Frontal cortex (tissue), 2 donors: ENCODE results near the genes LHFPL5 and SRPK1.

DNA sequence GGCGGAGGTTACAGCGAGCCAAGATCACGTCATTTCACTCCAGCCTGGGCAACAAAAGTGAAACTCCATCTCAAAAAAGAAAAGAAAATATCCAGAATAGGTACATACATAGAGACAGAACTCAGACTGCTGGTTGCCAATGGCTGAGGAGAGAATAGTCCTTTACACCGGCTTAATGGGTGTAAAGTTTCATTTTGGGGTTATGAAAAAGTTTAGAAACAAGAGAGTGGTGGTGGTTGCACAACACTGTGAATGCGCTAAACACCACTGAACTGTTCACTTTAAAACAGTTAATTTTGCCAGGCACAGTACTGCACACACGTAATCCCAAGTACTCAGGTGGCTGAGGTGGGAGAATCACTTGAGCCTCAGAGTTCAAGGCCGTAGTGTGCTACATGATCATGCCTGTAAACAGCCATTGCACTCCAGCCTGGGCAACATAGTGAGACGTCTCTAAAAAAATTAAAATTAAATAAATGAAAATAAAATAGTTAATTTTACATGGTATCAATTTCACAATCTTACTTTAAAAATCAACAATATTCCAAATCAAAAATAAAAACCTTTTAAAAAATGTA is 7.6 kb downstream of the ILRUN start:
- RAMPAGE, long total RNA: no peak

GRCh38 chr6:34695194-34695598 is 1.4 kb downstream of the ILRUN start:
- RAMPAGE, long total RNA: no peak

GRCh38 chr6:34740311-34741039 is 16.8 kb upstream of the SNRPC start:
- RAMPAGE, long total RNA: no peak

DNA sequence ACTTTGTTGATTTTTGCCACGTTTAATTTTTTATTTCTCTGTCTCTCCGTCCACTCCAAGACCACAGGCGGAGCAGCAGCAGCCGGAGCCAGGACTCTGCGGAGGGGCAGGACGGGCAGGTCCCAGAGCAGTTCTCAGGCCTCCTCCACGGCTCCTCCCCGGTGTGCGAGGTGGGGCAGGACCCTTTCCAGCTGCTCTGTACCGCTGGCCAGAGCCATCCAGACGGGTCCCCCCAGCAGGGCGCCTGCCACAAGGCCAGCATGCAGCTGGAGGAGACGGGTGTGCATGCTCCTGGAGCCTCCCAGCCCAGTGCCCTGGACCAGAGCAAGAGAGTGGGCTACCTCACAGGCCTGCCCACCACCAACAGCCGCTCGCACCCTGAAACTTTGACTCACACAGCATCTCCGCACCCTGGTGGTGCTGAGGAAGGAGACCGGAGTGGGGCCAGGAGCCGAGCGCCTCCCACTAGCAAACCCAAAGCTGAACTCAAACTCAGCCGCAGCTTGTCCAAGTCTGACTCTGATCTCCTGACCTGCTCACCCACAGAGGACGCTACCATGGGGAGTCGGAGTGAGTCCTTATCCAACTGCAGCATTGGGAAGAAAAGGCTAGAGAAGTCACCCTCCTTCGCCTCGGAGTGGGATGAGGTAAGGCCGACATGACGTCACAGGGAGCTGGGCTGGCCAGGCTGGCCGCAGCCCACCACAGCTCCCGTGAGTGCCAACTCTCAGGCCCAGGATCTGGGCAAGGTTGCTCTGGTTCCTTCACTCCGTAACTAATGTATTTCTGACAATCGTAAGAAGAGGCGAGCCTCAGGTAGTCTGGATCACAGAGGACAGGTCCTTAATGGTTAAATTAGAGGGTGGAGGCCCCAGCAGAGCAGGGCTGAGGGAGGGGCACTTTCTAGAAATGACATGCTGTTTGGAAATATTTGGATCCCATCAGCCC is 123.5 kb downstream of the TCP11 start:
- RAMPAGE, long total RNA: no peak

GRCh38 chr6:35332240-35332398 is 10.2 kb upstream of the PPARD start:
- RAMPAGE, long total RNA: no peak

- RAMPAGE, long total RNA: no peak
Measured at GRCh38 chr6:35360808-35361405, 18.5 kb downstream of the PPARD start.

DNA sequence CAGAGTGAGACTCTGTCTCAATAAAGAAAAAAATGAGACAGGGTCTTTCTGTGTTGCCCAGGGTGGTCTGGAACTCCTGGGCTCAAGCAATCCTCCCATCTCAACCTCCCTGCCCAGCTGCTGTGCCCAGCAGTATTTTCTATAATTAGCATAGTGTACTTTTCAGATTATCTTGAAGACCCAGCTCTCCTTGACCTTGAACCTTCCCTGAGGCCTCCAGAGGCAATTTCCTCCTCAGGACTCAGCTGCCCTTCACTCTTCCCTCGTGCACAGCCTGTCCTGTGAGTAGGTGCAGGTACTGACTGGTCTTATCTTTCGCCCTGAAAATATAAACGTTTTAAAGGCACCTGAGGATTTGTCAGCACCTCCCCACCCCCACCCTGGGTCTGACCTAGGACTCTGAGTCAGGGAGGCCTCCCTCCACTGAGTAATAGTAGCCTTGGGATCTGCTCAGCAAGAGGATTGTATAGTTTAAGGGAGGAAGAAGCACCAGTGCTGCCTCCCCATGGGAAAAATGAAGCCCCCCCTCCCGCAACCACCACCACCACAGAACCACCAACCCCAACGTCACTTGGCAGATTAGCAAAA is 54.5 kb downstream of the PPARD start:
- RAMPAGE, long total RNA: no peak

- RAMPAGE, long total RNA: no peak
Measured at GRCh38 chr6:35571399-35572534, 59.1 kb upstream of the TULP1 start.

- RAMPAGE, long total RNA: no peak
Measured at GRCh38 chr6:35610742-35611831, 77.6 kb downstream of the FKBP5 start.

DNA sequence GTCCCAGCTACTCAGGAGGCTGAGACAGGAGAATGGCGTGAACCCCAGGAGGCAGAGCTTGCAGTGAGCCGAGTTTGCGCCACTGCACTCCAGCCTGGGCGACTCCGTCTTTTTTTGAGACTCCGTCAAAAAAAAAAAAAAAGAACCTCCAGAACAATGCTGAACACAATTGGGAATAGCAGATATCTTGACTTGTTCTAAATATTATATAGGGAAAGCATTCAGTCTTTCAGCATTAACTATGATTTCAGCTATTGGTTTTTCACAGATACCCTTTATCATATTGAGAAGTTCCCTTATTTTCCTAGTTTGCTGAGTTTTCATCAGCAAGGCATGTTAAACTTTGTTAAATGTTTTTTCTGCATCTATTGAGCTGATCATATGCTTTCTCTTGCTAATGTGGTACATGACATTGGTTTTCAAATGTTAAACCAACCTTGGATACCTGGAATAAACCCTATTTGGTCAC is 30.4 kb downstream of the FKBP5 start:
- RAMPAGE, long total RNA: no peak

DNA sequence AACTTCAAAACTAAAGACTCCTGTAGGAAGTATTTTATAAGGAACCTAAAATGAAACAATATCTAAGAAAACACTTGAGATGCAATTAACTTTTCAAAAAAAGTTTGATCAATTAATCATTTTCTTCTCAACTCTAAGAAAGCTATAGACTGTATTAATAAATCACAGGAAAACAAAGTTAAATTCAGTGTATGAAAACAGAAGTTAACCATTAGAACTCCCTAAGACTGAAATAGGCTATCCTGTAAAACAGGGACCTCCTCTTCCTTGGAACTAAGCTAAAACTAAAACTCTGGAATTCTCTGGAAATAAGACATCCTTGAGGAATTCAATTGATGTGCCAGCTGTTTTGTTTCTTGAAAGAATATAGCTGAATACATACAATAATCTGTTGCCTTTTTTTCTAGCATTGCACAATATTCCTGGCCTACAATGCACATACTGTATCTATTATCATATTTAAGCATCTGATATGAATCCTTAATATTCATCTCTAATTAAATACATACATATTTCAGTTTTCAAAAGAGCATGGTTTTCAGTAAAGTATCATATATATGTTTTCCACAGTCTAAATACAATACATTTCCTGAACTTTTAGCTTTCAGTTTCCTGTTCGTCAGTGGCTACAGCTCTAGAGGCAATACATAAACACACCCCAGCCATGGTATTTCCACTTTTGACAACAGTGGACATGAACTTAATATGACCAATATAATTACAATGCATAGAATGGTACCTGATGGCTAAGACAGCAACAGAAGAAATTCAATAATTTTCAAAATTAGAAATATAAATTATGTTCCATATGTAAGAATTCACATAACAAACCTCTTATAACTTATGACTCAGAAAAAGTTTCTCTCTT is 19.5 kb downstream of the FKBP5 start:
- RAMPAGE, long total RNA: no peak

- RAMPAGE, long total RNA: no peak
Measured at GRCh38 chr6:35689027-35689534, 366 bp upstream of the FKBP5 start.

GRCh38 chr6:35718879-35719194 is 18.0 kb upstream of the ARMC12 start:
- RAMPAGE, long total RNA: no peak

GRCh38 chr6:35720306-35720922 is 16.4 kb upstream of the ARMC12 start:
- RAMPAGE, long total RNA: no peak

DNA sequence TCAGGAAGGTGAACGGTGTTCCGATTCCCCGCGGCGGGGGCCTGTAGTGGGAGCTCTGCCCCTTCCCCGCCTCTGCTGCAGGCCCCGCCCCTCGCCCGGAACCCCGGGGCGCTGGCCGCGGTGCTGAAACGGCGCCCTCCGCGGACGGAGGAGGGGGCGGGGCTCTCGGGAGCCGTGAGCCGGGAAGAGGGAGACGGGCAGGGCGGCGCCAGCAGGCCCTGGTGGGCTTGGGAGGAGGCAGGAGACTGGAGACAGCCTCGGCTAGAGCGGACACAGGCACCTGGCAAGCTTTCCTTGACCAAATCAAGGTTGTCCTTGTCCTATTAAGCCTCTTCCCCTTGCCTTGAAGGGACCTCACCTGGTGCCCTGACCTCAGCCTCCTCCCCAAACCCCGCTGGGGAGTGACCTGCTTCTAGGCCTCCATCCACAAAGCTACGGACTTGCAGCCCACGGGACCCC is at the start of gene LHFPL5:
LHFPL5 (plus strand) TSS at position 165 of the 459 bp plus-strand sequence.
- RAMPAGE, long total RNA: no peak

DNA sequence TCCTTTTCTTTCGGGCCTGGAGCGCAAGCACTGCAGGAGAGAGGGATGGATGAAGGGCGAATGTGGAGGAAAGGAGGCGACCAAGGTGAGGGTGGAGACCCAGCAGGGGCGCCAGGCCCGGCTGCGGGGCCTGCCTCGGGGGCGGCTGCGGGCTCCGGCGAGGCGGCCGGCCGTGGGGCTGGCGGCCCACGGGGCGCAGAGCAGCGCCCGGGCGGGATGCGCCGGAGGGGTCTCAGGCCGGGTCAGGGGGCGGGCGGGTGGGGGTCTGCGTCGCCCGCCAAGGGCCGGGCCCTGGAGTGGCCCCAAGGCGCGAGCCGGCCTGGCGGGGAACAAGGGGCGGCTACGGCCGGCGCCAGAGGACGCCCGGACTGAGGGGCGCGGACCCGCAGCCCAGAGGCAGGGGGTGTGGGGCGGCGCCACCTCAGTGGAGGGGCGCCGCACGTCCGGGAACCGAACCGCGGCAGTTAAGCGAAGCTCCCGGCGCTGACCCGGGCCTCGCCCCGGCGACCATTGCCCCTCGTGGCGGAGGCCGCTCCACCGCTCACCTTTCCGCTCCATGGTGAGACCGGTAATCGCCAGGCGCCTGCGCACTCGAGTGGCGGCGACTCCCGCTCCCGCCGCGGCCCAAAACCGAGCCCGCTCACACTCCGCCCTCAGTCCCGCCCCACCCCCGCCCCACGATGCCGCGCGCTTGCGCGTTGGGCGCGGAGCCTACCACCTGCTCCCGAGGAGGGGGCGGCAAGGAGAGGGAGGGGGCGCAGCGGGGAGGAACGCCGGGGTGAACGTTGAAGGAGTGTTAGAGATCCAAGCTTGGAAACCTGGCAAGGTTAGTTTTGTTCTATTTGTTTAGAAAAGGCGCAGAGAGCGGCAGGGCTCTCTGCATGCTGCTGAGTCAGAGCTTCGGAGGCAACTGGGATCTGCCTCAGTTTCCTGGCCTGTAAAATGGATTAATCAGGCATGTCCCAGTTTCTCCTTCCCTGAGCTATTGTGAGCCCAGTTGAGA is at the start of gene SRPK1:
SRPK1 (minus strand) TSS at position 600 of the 1,003 bp plus-strand sequence.
- RAMPAGE, long total RNA: start-site peak on the minus strand centred at position 600 of the sequence, 66 bp wide, 1,002 and 167 reads in 2 replicates

DNA sequence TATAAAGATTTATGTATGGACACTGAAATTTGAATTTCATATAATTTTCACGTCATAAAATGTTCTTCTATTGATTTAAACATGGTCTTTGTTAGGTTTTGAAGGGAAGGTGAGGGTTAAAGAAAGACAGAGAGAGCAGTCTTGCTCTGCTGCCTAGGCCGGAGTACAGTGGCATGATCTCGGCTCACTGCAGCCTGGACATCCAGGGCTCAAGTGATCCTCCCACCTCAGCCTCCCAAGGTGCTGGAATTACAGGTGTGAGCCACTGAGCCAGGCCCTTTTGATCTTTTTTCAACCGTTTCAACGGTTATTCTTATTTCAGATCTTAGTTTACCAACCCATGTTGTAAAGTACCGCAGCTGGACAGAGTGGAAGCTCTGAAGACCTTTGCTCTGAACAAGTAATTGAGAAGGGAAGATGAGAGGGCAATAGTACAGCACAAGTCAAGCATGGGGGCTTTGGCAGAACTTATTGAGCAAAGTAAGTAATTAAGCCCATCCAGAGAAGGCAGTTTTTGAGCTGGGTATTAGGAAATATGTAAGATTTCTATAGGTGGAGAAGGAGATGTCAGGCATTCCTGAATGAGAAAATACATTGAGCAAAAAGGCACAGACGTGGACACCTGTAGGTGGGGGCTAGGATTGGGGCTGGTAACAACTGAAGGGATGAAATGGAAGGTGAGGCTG is 1.3 kb upstream of the SRPK1 start:
- RAMPAGE, long total RNA: no peak

DNA sequence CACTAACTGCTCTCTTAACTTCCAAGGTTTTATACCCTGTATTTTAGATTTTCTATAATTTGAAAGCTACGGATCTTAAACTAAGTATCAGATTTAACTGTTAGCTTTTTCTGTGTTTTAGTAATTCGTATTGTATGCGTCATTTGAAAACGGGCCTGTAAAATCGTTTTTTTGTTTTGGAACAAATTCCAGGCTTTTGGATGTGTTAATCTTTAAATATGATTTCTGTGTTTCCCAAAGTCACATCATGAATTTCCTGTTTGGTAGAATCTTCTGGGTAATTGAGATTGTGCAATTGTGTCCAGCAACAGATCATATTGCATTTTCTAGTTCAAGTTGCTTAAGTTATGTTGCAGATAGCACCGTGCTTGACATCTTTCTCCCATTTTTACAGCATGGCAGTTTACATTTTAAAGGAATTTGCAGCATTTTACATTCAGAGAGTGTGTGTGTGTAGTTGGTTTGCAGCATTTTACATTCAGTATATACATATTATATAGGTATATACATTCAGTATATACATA is 1.9 kb downstream of the MAPK14 start:
- RAMPAGE, long total RNA: no peak

DNA sequence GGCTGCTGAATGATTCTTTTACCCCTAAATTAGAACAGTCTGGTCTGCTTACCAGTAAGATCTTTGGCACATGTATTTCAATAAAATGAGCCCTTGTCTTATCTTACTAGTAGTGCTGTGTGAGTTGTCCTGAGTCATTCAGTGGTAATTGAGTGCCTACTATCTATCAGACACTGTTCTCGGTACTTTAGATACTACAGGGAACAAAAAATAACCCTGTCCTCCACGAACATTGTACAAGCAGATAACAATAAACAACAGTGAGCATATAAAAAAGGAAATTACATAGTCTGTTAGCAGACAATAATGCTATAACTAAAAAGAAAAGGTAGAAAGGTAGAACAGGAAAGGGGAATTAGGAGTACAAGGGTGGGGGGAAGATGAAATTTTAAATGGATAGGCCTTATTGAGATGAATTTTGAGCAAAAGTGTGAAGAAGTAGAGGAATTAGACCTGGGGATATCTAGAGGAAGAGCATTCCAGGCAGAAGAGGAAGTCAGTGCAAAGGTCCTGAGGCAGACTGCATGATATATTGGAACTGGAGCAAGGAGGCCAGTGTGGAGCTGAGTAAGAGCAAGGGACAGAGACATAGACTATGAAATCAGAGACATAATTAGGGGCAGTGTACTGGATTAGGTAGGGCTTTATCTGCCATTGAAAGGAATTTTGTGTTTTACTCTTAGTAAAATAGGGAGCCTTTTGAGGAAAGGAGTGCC is 40.2 kb downstream of the MAPK14 start:
- RAMPAGE, long total RNA: no peak

GRCh38 chr6:36108987-36110026 is 21.0 kb upstream of the MAPK13 start:
- RAMPAGE, long total RNA: no peak